ENCODE measurements around a stretch of chr3.

GRCh38 chr3:60964018-60964545 is 287.2 kb downstream of the FHIT start:
- PRO-cap, result no peak

DNA sequence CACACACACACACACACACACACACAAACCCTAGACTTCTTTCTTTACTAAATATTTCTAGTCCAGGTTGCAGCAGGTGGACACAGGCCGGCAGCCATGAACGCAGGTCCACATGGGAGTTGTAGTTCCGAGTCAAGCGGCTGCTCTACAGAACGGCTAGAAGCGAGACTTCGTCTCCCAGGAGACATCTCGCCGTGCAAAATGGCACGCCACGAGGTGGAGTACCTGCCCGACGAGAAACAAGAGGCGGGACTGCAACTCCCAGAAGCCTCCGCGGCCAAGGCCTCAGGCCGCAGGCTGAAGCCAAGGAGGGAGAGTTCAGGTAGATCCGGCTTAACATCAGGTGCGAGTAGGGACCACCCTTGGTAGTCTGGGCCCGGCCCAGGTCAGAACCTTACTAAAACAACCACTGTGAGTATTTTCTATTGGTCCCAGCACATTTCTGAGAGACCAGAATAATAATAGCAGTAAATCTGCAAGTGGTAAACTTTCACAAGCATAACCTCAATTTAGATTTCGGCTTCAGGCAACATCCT is 1.2 kb downstream of the FHIT start:
- PRO-cap, result no peak

DNA sequence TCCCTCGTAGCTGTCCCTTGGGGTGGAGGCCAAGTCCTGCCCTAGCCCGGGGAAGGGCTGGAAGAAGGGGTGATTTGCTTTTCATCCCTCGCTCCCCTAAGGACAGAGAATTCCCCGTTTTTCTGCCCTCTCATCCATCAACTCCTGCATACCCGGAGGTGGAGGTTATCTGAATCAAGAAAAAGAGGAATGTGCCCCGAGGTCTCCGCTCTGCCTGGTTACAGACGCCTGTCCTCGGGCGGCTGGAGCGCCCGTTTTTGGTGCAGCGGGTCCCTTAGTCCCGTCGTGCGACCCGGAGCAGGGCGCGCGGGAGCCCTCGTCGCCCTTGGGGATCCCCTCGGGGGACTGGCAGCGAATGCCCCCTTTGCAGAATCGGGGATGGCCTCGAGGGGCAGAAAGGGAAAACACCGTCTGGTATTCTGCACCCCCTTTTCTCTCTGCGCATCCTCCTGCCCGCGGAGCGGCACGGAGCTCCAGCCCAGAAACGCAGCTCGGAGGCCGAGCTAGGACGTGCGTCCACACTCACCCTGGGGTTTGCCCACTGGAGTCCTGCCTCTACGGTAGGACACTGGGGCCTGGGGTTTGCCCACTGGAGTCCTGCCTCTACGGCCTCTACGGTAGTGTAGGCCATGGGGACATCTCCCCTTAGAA is 2.2 kb downstream of the PTPRG start:
- PRO-cap, result no peak

DNA sequence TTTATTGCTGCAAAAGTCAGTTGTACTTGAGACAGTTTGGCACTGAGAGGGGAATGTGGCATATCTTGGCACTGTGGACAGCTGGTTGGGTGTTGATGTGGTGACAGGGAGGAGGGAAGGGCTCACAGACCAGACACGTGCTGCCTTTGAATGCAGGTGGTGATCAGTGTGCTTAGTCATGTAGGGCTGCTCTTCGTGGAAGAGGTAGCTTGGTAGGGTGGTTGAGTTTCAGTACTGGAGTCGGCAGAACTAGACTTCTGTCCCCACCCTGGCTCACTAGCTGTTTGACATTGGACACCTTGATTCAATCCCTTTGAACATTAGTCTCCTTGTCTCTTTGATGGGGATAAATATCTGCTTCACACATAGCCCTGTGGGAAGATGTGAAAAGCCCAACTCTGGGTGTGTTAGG is 108.4 kb downstream of the PTPRG start:
- PRO-cap, result no peak

GRCh38 chr3:61956227-61956776 is 362.5 kb upstream of the C3orf14 start:
- PRO-cap, result no peak

GRCh38 chr3:62202964-62204174 is 115.5 kb upstream of the C3orf14 start:
- PRO-cap, result no peak

DNA sequence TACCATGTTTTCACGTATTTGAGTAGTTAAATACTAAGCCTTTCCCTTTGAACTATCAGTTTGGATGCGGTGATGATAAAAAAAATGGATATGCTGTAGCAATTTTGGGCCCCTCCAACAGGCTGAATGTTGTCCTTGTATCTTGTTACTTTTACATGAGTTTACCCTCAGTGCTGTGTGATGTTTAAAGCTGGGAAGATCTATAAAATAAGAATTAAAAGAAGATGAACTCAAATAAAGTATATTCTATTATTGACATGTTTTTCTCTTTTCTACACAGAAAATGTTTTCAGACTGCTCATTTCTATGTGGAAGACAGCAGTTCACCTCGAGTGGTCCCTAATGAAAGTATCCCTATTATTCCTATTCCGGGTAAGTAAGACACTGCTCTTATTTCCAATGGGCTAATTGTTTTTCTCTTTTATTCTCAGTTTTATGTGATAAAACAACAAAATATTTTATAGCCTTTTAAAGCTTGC is 75.3 kb upstream of the C3orf14 start:
- PRO-cap, result no peak

GRCh38 chr3:62370368-62370883 is 2.9 kb downstream of the FEZF2 start:
- PRO-cap, result no peak

GRCh38 chr3:63862938-63863681 is 495 bp downstream of the THOC7 start:
- PRO-cap, result no peak

GRCh38 chr3:63912333-63912952 is 48.8 kb downstream of the ATXN7 start:
- PRO-cap, result bidirectional peak, plus-strand start at chr3:63912594, minus-strand start at chr3:63912381

GRCh38 chr3:63995860-63996522 is 27.3 kb downstream of the PSMD6 start:
- PRO-cap, result no peak

GRCh38 chr3:64013162-64013756 is 10.0 kb downstream of the PSMD6 start:
- PRO-cap, result no peak

DNA sequence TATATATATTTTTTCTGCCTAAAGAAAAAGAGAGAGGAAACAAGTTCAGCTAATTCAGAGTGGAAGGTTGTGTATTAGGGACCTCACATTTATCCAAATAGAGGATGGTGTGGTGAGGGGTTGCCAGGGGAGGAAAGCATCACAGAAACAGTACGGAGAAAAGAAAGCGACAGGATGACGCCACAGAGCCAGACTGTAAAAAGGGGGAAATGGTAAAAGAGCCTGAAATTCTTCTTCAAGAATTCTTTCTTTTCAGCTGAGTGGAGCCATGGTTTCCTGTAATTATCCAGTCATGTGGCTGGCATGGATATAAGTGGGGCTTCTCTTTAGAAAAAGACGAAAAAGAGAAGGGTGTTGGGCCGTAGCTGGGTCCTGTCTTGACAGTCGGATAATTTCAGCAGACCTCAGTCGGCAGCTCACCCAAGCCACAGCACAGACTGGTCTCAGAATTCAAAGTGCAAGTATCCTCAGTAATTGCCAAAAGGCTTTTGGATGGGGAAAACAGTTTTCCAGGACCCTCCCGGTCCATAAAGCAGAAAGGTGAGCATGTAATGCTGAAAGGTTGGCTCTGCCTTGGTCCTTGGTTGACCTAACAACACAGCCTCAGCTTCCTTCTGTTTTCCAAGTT is 24.6 kb upstream of the PSMD6 start:
- PRO-cap, result bidirectional peak, plus-strand start at position 339 of the sequence, minus-strand start at position 95 of the sequence

GRCh38 chr3:64159705-64160422 is 65.4 kb downstream of the PRICKLE2 start:
- PRO-cap, result no peak

DNA sequence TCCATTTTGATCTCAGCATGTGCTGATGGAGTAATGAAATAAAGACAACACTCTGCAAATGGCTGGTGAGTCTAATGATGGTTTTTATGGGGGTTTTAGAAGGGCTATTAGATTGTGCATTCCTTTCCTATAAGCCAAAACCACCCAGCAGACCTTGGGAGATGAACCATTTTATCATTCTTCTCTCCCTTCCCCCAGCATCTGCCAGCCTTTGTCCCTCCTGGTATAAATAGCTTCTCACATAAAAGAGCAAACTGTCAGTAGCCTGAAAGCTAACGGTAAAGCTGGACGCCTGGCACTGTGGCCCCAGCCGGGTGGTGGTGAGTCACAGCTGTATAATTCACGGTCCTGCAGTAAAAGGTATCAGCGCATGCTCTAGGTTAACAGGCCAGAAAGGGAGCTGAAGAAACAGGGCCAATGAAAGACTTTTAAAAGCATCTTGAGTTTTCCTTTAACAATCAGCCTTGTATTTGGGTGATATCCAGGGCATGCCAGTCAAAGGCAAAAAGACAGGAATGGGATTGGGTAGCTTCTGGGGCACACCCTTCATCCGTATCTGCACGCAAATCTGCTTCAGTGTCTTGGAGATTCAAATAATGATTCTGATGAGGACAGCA is 37.6 kb downstream of the PRICKLE2 start:
- PRO-cap, result no peak

- PRO-cap, result no peak
These were observed 4.7 kb downstream of the PRICKLE2 start for GRCh38 chr3:64220572-64221050.

DNA sequence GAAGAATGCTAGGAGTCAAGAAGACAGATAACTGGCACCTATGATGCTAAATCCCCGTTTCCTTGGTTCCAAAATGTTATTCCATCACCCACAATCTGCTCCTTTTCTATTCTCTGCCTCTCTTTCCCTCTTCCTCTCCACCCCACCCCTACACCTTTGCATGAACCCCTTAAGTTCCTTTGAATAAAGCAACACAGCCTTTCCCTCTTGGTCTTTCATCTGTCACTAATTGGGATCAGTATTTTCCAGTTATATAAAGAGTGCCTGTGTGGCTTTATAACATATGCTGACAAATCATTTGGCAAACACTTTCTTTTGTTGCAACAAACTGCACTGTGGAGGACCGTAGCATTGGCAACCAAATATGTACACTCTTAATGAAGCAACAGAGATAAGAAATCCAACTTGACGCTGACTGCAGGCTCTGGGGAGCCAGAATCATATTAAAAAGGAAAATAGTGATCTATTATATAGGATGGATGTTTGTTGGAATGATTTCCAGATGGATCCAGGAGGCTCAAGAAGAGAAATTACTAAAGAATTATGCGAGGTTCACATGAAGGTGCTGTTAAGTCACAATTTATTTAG is 120.1 kb upstream of the PRICKLE2 start:
- PRO-cap, result no peak

GRCh38 chr3:64560756-64561125 is 127.1 kb downstream of the ADAMTS9 start:
- PRO-cap, result no peak

DNA sequence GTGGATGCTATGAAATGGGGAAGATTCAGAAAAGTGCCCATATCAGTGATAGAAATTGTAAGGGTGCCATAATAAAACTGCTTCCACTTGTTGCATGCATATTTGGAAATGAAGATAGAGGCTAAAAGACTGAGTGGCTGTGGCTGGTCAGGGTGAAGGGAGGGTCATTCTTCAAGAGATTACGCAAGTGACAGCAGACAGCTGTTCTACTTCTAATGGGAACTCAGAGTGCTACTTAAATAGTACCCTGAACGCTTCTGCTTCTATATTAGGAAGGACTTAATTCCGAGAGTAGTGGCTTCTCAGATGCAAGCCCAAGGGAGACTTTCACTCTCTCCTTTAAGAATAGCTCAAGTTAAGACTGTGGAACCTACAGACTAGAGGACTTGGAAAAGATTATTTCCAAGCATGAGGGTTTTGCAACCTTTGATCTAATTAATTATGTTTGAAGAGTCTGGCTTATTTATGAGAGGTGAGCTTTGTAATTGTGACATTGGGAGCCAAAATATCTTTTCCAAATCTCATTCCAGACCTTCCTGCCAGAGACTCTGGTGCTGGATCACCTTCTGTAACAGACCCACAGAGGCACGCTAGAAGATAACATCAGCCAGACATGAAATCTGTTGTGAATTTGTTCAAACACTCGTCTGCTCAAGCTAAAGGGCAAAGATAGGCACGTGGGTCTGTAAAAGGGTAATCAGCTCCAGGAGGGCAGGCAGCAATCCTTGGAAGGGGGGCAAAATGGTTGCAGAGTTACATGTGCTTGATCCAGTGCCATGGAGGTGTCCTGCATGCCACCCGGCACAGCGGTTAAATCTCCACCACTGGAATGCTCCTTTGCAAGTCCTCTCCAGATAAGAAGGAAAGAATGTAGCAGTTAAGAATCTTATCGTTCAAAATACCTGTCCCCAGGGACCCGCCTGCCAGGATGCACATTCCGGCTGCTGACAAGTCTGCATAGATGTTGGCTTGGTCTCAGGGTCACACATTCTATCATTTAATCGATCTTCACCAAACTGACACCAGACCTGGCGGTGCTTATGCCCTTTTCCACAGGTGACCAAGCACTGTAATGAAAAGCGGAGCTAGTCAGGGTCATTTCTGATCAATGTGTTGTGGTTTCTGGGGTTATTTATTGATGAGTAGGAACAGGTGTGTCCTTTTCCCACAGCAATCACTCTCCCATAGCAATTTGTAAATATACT is 75.0 kb downstream of the ADAMTS9 start:
- PRO-cap, result no peak

DNA sequence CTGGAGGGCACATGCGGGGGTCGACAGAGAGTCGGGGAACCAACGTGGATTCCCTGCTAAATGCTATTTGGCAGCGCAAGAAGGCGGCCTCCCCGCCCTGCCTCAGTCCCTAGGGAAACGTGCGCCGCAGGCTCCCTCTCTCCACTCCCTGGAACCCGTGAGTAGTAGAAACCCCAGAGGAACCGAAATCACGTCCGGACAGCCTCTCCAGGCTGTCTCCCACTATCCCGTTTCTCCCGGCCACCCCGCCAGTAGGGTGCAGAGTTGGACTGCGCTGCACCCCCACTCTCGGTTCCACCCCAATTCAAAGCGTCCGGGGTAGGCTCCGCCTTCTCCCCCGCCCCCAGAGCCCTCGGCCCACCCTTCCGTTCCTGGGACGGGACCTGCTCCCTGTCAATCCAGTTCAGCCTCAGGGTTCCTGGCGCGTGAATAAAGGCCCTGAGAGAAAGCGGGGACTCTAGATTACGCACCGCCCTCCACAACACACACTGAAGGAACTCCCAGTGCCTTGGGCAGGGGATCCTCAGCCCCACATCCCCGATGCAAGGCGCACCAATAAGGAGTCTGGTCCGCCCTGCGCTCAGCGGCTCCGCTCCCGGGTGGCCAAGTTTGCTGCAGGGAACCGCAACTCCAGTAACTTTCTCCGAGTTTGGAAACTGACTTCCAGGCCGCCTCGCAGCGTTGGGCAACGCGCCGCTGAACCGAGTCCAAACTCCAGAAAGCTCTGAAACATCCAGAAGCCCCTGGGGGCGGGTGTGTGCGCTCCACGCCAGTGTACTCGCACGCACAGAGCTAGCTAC is 2.0 kb downstream of the ADAMTS9 start:
- PRO-cap, result bidirectional peak, plus-strand start at position 460 of the sequence, minus-strand start at position 490 of the sequence

All from A673 (cell line).